Tongue (tissue), 2 donors: ENCODE measurements around the gene FCHO2.

GRCh38 chr5:72079308-72079635 is 28.0 kb upstream of the MAP1B start:
- RAMPAGE, long total RNA: no peak

DNA sequence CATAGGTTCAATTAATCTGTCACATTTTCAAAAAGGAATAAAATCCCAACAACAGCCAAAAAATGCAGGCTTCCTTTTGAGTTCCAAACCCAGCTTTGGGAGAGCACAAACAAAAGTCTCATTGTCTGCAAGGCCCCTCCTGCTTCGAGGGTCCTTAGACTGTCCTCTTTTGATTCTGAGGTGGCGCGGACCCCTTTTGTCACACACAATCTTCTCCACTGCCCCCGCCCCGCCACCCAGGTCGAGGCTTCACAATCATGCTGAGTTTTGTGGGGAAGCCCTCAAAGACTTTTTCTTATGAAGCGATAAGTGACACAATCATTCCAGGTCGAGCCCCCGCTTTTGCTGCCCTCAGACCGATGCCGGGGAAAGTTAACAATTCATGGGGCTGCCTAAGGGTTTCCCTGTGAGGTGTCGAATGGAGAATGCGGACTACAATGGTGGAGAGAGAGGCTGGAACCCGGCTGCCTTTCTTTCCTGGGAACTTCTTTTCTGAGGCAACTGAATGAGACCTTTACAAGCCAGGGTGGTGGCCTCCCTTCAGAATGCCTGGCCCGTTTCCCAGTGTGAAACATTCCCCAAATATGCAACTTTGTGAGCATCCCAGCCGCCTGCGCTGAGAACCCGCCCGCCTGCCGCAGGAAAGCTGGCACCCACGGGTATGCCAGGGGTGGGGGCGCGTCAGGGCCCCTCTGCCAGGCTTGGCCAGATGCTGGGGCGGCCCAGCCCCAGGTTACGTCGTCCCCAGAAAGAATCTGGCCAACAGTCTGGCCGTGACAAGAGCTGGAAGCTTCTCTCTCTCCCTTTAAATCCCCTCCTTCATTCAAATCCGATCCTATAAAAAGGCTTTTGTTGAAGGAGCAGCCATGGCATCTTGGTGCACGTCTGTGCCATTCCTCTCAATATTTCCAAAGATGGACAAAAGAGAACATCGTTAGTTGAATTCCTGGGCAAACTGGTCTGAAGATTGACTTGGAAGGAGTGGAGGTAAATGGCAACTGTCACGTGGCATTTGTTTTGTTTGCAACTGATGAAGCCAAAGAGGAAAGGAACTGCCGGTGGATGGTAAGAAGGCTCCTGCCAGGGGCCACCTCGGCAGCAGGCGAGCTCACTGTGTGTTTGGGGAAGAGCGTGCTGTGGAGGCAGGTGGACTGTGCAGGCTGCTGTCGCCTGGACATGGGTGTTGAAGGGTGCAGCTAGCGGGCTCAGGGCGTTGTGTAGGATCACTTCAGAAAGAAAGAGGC is 72.1 kb downstream of the MAP1B start:
- RAMPAGE, long total RNA: no peak

DNA sequence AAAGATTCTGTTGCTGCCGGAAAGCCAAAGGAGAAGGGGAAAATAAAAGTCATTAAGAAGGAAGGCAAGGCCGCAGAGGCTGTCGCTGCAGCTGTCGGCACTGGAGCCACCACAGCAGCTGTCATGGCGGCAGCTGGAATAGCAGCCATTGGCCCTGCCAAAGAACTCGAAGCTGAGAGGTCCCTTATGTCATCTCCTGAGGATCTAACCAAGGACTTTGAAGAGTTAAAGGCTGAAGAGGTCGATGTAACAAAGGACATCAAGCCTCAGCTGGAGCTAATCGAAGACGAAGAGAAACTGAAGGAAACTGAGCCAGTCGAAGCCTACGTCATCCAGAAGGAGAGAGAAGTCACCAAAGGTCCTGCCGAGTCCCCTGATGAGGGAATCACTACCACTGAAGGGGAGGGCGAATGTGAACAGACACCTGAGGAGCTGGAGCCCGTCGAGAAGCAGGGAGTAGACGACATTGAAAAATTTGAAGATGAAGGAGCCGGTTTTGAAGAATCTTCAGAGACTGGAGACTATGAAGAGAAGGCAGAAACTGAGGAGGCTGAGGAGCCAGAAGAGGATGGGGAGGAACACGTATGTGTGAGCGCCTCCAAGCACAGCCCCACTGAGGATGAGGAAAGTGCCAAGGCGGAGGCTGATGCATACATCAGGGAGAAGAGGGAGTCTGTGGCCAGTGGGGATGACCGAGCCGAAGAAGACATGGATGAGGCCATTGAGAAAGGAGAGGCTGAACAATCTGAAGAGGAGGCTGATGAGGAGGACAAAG is 88.6 kb downstream of the MAP1B start:
- RAMPAGE, long total RNA: no peak

GRCh38 chr5:72226015-72226467 is 94.0 kb downstream of the MRPS27 start:
- RAMPAGE, long total RNA: no peak

GRCh38 chr5:72281878-72282664 is 38.0 kb downstream of the MRPS27 start:
- RAMPAGE, long total RNA: no peak

- RAMPAGE, long total RNA: no peak
Measured at GRCh38 chr5:72320483-72320835, 286 bp downstream of the PTCD2 start.

DNA sequence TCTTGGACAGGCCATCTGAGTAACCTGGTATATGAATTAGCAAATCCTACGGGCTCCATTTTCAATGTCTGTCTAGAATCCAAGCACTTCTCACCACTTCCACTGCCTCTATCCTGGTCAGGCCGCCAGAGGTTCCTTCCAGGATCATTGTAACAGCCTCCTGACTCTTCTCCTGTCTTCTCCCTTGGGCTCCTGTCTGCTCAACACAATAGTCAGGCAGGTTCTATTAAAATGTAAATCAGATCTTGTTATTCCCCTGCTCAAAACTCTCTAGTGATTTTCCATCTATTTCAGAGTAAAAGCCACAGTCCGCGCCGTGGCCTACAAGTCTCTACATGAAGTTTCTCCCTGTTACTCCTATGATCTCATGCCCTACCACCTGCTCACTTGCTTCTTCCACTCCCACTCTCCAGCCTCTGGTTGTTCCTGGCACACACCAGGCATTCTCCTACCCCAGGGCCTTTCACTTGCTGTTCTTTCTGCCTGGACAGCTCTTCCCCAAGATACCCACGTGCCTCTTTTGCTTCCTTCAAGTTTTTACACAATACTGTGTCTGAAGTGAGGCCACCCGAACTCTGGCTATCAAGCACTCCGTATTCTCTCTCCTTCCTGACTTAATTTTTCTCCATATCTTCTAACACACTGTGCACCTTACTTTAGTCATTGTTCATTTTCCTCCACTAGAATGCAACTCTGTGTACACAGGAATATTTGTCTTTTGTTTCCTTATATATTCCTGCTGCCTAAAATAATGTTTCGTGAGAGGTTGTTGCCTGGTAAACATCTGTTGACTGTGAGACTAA is 21.6 kb downstream of the ZNF366 start:
- RAMPAGE, long total RNA: no peak

- RAMPAGE, long total RNA: no peak
Measured at GRCh38 chr5:72505438-72505896, 1.7 kb downstream of the ZNF366 start.

DNA sequence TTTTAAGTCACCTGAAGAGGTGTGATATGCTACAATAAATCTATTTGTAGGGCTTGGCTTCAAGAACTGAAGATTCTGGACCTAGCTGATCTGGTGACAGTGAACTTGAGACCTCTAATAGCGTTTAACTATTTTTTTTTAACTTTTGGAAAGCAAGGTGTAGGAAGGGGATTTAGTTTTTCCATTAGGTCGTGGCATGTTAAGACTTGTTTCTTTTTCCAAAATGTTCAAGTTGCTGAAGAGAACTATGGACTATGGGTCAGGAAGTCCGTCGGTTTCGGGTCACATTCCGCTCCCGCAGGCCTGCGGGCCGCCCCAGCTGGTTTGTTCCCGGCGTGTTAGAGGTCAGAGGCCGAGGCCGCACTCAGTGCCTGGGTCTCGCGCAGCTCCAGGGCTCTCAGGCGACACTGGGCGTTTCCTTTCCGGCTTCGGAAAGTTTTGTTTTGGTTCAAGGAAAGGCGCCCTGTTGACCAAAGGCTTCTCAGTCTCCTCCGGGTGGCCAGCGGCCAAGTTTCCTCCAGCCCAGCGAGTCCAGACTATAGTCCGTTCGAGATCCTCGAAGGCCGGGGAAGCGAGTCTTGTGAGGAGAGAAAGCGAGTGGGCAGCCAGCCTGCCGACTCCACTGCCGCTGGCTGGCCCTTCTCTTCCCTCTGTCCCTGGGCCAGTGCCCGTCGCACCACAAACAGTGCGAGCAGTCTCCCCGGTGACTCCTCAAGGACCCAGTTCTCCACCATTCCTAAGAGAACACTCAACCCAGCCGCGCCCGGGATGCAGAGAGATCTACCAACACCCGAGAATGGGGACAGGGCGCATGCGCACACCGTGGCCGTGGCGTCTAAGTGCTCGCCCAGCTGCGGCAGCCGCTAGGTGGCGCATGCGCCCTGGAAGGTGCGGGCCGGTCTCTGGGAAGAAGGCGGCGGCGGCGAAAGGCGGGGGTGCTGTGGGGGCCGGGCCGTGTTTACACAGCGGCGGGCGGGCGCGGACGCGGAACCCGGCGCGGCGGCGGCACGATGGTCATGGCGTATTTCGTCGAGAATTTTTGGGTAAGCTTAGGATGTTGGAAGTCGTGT is at the start of gene FCHO2:
Gene FCHO2 (plus strand): TSS at position 955 of the 1,070 bp plus-strand sequence.
- RAMPAGE, long total RNA: no peak

DNA sequence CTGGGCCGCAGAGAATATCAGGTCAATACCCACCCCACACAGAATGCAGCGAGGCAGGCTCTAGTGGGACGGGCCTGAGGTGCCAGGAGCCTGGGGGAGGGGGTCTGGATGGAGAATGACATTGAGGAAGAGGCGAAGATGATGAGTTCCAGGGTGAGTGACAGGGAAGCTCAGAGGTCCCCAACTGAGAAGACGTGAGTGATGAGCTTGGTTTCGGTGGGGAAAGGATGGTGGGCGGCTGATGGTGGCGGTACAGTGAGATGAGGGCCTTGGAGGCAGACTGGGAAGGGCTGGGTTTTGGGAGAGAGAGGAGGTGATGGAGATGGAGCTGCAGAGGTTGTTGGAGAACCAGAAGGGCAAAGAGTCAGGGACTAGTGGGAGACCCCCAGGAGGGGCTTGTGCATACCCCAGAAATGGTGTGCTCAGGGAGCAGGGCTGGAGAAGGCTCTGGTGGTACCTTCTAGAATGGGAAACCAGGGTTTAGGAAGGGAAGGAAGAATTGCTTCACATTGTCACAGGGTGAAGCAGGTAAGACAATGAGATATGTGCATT is 9.6 kb downstream of the TMEM171 start:
- RAMPAGE, long total RNA: no peak

- RAMPAGE, long total RNA: no peak
Measured at GRCh38 chr5:73188933-73189395, 16.0 kb downstream of the TMEM174 start.

DNA sequence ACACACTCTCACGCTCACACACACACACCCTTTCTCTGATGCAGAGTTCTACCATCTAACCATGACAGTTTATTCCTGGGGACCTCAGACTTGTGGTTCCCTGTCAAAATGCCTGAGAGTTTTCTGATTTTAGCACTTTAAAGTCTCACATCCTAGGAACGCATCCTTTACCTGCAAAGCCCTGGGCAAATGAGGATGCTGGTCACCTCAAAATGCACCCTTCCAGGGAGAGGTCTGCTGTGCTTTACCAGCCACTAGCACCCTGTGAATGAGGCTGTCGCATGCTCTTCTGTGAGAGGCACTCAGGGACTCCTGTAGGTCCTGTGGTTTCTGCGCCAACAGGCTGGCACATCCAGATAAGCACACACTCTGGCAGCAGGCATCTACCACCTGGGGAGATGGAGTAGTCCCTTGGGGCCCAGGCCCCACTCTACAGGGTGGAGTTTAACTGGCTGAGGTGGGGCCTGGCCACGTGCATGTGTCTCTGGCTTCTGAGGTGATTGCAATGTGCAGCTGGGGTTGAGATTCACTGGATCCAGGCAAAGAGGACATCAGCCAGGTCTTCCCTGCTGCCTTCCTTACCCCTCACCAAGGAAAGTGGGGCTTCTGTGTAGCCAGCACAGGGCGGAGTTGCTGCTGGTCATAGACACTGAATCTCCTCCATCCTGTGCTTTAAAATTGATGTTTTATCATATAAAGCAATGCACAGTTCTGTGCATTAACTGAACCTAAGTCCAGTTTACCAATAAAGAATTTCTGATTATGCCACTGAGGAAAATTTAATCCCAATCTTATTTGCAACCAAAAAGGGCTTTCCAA is 32.3 kb downstream of the TMEM174 start:
- RAMPAGE, long total RNA: no peak

- RAMPAGE, long total RNA: no peak
Measured at GRCh38 chr5:73246490-73246733, 73.4 kb downstream of the TMEM174 start.

- RAMPAGE, long total RNA: no peak
Measured at GRCh38 chr5:73246734-73247078, 73.7 kb downstream of the TMEM174 start.

DNA sequence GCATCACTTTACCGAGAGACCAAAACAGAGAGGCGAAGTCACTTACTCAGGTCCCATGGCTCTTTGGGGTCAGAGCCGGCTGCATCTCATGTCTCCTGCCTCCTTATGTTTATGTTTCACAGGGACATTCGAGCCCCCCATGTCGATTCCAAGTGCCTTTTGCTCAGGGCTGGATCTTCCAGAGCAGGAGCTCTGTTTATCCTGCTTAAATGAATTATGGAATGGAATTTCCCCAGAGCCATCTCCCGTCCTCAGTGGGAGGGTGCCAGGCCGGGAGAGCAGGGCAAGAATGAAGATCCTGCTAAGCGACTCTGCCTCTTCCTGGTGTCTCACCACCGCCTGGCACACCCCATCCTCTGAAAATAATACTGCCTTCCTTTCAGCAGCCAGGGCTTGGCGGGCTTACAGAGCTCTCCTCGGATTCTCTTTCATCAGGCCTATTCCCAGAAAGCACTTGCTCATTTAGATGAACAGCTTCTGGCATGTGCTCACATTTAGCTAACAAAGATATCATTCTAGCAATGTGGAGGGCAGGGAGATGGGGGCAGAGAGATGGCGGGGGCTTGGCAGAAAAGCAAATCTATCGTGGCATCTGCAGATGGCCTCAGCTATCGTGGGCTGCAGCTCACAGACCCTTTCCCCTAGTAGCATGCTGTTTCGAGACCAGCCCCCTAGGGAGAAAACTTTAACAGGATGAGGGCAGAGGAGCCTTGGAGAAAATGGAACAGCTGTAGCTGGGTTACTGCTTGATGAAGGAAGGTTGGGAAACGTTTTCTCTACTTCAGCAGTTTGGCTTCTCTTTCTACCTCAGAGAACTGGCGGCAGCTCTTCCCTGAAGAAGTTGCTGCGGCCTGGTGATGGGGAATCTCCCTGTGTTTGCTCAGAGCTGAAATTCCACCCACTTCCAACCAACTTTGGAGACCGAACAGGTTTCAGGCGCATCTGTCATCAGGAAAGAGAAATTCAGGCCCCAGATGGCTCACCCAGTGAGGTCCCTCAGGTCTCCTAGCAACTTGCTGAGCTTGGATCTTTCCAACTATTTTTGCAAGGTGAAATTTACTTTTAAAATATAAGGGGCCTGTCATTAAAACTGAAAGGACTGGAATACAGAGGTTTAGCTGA is 102.0 kb downstream of the TMEM174 start:
- RAMPAGE, long total RNA: no peak

- RAMPAGE, long total RNA: no peak
Measured at GRCh38 chr5:73370391-73371218, 78.0 kb downstream of the FOXD1 start.

DNA sequence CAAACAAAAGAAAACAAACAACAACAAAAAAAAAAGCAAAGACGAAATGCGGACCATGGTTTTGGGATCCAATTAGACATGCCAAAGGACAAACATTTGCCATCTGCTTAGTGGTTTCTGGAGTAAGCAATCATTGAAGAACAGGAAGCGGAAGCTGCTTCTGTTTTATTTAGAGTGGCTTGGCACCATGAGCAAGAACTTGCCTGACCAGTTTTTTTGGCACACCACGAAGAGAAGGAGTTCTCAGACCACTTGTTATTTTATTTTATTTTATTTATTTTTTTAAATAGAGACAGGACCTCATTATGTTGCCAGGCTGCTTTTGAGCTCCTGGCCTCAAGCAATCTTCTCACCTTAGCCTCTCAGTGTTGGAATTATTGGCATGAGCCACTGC is 17.0 kb downstream of the BTF3 start:
- RAMPAGE, long total RNA: no peak

- RAMPAGE, long total RNA: no peak
Measured at GRCh38 chr5:73544392-73545191, 20.8 kb downstream of the ANKRA2 start.

DNA sequence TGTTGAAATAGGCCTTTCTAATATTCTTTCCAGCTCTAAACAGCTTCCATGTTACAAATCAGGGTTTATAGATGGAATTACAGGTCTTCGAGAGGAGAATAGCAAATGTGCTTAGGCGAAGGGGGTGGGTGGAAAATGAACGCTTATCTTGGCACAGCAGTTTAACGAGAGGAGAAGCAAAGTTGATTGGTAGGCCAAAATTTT is 880 bp downstream of the ANKRA2 start:
- RAMPAGE, long total RNA: no peak

DNA sequence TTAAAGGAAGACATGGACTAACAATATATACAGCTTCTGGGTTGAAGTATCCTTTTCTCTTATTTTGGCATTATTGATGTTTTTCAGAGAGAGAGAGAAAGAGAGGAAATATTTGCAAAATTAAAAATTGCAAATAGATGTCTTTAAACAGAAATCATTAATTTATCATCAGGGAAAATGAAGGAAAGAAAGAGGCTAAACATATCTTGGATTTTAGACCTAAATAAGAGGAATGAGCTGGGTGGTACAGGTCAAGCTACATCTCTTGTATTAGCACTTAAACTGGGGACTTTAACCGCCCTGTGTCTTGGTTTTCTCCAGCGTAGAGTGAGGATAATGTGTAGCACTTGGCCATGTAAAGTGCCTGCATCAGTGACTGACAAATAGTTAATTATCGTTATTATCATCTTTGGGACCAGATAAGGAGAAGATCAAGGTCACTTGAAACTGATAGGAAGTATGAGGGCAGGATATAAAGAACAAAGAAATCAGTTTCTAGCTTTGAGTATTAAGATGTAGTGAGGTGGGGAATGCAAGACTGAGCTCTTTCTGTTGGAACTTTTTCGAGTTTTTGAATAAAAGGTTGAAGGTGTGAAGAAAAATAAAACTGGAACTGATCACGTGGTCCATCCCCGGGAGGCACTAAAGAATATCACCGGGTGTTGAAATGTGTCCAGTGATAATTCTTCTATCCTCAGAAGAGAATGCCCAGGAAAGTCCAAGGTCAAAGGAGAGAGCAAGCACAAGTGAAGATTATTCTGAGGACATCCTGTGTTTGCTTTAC is 88.0 kb downstream of the ARHGEF28 start:
- RAMPAGE, long total RNA: no peak